Metastatic Lung Carcinoma in the Adrenal Gland (tissue), 1 donor: Measurements from ENCODE around the genes CAPN7 and ANKRD28.

- PRO-cap = no peak
Observed at GRCh38 chr3:14403940-14404609, 1.7 kb downstream of the SLC6A6 start.

DNA sequence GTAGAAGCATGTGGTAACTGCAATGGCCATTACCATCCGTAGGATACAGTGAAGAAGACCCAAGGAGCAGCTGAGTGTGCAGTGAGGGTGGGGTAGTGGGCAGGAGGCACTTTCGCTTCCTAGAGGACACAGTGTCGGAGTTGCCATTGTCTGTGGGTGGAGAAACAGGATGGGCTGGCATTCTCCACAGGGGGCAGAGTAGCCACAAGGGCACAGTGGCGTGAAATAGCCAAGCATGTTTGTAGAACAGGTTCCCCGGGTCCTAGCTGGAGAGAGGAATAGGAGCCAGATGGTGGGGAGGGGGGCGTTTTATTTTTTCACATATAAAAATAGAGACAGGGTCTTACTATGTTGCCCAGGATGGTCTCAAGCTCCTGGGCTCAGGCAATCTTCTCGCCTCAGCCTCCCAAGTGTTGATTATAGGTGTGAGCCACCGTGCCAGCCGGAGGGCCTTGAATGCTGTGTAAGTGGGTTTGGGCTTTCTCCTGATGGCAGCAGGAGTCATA is 3.5 kb downstream of the SLC6A6 start:
- PRO-cap = no peak

GRCh38 chr3:14440134-14441005 is 38.0 kb downstream of the SLC6A6 start:
- PRO-cap = no peak

DNA sequence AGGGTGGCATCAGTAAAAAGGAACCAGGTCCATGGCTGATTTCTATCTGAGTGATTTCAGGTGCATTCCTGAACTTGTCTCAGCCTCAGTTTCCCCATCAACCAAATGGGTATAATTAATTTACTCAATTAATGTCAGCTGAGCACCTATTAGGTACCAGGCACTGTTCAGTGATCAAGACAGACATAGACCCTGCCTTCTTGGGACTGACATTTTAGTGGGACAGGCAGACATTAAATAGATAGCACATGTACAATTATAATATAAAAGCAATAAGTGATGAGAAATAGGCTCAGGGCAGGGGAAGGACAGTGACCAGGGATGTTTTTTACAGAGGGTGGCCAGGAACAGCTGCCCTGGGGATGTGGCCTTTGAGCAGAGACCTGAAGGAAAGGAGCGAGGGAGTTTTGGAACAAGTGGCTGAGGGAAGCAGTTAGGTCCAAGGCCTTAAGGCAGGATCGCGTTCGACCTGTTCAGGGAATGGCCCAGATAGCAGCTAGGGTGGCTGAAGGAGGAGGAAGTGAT is 51.1 kb downstream of the SLC6A6 start:
- PRO-cap = no peak

- PRO-cap = no peak
Observed at GRCh38 chr3:14453955-14454297, 51.5 kb downstream of the SLC6A6 start.

- PRO-cap = no peak
Observed at GRCh38 chr3:14521977-14522861, 17.9 kb downstream of the GRIP2 start.

DNA sequence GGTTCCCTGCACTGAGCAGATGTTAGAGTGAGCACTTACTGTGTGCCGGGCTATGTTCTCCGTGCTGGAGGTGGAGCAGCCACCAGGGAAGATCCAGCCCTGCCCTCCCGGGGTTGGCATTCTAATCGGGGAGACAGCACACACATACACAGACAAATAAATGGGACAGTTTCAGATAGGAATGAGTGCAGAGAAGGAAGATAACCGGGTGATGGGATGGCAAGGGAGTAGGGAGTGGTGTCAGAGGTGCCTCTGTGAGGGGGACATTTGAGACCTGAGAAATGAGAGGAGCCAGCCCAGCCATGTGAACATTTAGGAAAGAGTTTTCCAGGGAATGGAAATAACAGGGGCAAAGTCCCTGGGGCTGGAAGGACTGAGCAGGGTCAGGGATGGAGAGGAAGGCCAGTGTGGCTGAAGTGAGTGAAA is 15.6 kb upstream of the FGD5 start:
- PRO-cap = no peak

GRCh38 chr3:14811129-14812309 is 7.2 kb upstream of the FGD5 start:
- PRO-cap = no peak

GRCh38 chr3:15205716-15206931 is at the start of gene CAPN7:
TSS of gene CAPN7 (plus strand) at chr3:15206246.
- PRO-cap = bidirectional peak, plus-strand start at chr3:15206246, minus-strand start at chr3:15206005

GRCh38 chr3:15267968-15268433 is 62.0 kb downstream of the CAPN7 start:
- PRO-cap = no peak

DNA sequence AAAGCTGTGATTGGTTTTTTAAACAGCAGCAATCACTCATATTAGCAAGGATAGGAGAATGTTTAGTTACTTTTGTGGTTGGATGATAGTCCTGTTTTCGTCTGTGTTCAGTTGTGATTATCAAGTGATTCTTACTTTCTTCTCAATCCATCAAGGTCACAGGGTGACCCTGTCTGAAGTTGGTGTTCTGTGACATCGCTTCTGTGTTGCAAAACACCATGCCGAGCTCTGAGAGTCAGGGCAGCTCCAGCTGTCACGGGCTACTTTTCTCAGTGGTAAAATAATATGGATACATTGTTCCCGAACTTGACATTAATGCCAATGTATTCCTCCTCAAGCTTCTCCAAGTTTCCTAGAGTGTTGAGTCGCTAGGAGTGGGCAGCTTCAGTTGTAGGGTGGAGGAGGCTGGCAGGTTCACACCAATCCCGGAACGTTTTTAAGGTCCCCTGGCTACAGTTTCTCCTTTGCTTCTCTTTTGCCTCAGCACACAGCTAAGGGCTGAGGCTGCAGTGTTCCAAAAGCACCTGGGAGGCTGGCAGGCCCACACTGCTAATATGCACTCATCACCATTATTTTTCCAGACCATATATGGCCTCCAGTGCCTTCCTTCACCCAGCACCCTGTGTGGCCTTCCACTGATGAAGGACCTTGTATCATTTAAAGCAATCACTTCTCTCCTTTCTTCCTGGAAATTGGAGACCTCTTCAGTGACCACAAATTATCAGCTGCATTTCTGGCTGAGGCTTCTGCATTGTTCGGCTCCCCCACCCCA is 25.9 kb downstream of the COLQ start:
- PRO-cap = no peak

DNA sequence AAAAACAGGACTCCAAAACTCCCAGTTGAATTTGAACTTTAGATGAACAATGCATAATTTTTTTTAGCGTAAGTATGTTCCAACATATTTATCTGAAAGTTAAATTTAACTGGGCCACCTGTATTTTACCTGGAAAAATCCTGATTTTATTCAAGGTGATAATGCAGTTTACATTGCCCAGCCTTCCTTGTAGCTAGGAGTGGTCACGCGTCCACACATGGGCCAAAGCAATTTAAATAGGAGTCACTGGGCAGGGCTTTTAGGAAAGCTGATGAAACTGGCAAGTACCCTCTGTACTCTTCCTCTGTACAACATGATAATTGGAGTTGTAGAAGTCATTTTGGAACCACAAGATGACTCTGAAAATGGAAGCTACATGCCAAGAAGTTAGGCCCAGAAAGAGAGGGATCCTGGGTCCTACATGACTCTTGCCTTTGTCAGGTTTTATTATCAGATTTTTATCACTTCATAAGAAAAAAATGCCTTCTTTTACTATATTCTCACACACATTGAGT is 9.5 kb downstream of the BTD start:
- PRO-cap = no peak

DNA sequence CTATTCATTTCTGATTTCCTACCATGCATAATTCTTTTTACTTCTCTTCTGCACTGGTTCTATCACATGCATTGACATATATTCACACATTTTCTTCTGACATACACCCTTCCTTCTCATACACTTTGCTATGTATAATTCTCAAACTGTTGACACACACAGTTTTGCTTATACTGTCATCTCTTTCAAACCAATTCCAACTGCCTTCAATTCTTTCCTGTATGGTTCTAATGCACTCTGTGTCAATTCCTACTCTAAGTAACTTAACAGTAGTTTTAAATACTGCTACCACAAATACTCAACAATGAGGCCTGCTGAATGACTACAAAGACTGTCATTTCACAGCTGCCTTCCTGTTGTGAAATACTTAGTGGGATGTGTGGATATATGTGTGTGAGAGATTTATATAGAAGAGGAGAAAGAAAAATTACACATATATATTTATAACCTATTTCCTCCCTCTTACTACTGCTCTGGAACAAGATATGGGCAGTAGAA is 88.9 kb downstream of the ANKRD28 start:
- PRO-cap = no peak

DNA sequence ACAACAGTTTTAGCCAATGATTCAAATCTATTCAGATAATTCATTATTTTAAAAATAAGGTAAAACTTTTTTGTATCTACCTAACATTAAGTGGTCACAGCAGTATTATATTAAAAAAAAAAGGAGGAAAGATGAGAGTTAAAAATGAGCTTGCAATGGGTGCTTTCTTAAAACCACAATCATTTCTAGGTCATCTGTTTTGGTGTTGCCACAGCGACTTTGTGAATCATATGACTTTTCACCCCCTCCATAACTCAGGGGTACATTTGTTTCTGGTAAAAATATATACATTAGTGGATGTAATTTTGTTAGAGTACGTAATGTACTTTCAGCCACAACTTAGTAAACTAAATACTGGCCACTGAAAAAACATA is 3.6 kb downstream of the ANKRD28 start:
- PRO-cap = no peak

GRCh38 chr3:15795677-15796280 is 2.0 kb downstream of the ANKRD28 start:
- PRO-cap = no peak

DNA sequence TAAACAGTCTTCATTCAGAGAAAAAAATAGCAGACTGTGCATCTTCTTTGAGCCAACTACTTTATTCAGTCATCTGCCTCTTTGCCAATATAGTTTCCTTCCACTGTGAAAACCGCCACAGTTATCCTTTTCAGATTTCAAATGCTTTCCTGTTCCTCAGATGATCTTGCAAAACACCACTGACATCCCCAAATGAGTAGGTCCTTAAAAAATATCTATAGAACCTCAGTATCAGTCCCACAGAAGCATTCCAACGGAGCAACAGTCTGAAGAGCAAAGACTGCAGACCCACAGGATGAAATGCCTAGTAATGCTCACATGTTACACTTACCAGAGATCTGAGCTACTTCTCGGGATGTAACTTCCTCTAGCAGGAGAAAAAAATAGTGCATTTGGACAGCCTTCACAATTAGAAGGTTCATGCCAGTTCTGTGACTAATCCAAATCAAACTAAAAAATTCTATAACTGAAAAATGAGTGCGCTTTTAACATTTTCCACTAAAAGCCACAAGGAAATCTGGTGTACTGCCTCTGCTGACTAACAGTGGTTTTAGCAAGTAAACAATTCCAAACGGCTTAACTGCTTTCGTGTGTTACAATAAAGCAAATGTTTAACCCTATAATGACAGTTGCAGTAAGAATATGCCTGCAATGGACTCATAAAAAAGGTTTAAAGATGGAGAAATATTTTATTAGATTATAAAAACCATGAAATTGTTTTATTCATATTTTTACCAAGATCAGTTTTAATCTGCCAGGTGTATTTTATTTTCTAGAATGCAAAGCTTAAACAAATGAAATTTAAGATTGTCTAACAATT is at the start of gene ANKRD28:
TSS of gene ANKRD28 (minus strand) at position 340 of the 820 bp plus-strand sequence.
- PRO-cap = unidirectional peak, minus-strand start at position 301 of the sequence

DNA sequence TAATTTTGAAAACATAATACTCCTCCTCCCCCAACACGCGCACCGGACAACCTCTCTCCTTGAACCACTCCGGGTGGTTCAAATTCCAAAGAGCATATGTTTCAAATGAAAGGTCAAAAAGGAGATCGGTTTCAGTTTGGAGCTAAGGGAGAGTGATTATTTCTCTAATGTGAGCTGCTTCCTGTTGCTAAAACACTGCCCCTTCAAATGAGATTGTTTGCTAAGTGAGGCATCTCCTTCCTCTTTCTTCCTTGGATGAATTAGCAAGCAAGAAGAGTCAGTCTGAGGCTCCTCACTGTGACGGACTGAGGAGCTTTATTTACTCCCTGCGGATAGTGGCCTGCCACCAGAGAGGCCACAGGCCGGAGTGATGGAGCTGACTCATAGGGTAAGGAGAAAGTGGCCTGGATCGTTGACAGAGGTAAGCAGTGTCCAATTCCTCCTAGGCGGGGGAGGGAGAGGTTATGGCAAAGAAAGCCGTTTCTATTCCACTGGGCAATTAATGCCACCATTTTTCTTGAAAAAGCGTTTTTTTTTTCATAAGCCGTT is 166.9 kb upstream of the ANKRD28 start:
- PRO-cap = no peak

DNA sequence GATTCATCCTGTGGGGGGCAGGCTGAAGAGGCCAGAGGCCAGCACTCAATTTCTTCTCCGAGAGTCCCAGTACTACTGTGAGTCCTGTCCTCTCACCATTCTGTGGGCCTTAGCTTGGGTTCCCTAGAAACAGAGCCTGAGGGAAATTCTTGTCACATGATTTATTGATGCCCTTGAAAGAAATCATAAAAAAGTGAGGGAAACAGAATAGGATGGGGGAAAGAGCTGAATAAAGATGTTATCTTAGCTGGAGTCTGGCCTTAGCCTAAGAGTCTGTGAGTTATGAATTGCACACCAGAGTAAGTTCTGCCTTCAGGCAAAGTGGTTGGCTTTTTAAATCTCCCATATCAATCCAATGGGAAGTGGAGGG is 106.5 kb upstream of the GALNT15 start:
- PRO-cap = no peak

DNA sequence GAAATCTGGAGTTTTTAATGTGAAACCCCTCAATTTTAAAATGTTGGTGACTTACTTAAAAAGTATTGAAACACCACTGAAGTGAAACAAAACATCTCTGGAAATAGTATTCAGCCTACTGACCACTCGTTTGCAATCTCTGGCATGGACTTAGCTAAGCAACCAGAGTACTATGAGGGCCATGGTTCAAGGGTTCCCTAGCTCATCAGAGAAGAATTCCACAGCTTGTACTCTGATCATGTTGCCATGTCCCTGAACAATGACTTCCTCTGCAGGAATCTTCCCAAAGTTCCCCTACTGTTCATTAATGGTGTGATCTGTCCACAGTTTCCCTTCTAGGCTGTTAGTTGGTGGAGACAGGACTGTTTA is 44.5 kb upstream of the GALNT15 start:
- PRO-cap = no peak

GRCh38 chr3:16264001-16264788 is 548 bp downstream of the DPH3 start:
- PRO-cap = no peak